Colic lymph node (tissue), 1 donor: ENCODE data around the gene GPX4.

GRCh38 chr19:1064360-1065339 is 2.3 kb upstream of the ARHGAP45 start:
- PRO-cap, result no peak

- PRO-cap, result bidirectional peak, plus-strand start at chr19:1079727, minus-strand start at chr19:1079644
Measured at GRCh38 chr19:1079177-1080569, 12.7 kb downstream of the ARHGAP45 start.

DNA sequence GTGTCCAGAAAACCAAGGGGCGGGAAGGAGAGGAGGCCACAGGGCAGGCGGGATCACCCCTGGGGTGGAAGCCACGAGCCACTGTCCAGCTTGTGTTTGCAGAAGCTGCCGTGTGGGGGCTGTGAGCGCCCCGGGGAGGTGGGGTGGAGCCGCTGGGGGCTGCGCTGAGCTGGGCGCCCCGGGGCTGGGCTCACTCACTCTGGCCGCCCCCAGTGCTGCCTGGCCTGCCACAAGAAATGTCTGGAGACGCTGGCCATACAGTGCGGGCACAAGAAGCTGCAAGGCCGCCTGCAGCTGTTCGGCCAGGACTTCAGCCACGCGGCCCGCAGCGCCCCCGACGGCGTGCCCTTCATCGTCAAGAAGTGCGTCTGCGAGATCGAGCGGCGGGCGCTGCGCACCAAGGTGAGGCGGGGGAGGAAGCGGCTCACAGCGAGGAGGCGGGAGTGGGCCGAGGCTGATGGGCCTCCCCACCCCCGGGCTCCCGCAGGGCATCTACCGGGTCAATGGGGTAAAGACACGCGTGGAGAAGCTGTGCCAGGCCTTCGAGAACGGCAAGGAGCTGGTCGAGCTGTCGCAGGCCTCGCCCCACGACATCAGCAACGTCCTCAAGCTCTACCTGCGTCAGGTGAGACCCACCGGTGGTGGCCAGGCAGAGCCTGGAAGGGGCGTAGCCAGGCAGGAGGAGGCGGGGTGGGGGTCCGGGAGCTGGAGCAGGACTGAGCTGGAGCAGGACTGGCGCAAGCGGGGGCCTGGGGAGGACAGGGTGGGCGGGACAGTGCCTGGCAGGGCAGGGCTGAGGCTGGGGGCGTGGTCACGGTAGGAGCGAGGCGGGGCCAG is 13.6 kb downstream of the POLR2E start:
- PRO-cap, result no peak

- PRO-cap, result bidirectional peak, plus-strand start at chr19:1104073, minus-strand start at chr19:1103751
Measured at GRCh38 chr19:1103866-1104213, at the start of gene GPX4. TSS of gene GPX4 (plus strand) at chr19:1103994.

DNA sequence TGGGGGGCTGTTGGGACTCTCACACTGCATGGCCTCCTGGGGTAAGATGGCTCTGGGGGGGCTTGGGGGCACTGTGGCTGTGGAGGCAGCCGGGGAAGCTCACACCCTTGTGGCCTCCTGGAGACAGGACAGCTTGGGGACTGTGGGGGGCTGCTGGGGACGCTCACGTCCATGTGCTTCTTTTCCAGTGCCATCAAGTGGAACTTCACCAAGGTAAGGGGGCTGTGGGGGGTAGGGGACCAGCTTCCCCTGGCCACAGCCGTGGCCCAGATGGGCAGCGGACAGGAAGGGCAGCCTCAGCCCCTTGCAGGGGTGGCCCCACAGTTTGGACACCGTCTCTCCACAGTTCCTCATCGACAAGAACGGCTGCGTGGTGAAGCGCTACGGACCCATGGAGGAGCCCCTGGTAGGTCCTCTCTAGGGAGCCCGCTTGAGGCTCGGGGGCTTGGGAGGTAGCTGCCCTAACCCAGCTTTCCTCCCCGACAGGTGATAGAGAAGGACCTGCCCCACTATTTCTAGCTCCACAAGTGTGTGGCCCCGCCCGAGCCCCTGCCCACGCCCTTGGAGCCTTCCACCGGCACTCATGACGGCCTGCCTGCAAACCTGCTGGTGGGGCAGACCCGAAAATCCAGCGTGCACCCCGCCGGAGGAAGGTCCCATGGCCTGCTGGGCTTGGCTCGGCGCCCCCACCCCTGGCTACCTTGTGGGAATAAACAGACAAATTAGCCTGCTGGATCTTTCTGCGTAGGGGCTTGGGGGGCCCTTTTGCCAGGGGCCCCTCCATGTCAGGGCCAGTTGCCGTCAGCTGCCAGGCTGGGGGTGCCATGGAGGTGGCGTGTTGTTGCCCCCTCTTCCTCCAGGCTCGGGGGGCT is 2.5 kb downstream of the GPX4 start:
- PRO-cap, result no peak

- PRO-cap, result no peak
Measured at GRCh38 chr19:1112180-1113267, 8.7 kb downstream of the GPX4 start.

- PRO-cap, result no peak
Measured at GRCh38 chr19:1114097-1114623, 10.4 kb downstream of the GPX4 start.

- PRO-cap, result no peak
Measured at GRCh38 chr19:1127468-1127920, 23.7 kb downstream of the GPX4 start.

- PRO-cap, result bidirectional peak, plus-strand start at chr19:1131904, minus-strand start at chr19:1131877; bidirectional peak, plus-strand start at chr19:1132366, minus-strand start at chr19:1132279
Measured at GRCh38 chr19:1131697-1132600, 28.2 kb downstream of the GPX4 start.

- PRO-cap, result no peak
Measured at GRCh38 chr19:1146874-1147262, 27.2 kb downstream of the SBNO2 start.

GRCh38 chr19:1164834-1165231 is 9.2 kb downstream of the SBNO2 start:
- PRO-cap, result no peak

DNA sequence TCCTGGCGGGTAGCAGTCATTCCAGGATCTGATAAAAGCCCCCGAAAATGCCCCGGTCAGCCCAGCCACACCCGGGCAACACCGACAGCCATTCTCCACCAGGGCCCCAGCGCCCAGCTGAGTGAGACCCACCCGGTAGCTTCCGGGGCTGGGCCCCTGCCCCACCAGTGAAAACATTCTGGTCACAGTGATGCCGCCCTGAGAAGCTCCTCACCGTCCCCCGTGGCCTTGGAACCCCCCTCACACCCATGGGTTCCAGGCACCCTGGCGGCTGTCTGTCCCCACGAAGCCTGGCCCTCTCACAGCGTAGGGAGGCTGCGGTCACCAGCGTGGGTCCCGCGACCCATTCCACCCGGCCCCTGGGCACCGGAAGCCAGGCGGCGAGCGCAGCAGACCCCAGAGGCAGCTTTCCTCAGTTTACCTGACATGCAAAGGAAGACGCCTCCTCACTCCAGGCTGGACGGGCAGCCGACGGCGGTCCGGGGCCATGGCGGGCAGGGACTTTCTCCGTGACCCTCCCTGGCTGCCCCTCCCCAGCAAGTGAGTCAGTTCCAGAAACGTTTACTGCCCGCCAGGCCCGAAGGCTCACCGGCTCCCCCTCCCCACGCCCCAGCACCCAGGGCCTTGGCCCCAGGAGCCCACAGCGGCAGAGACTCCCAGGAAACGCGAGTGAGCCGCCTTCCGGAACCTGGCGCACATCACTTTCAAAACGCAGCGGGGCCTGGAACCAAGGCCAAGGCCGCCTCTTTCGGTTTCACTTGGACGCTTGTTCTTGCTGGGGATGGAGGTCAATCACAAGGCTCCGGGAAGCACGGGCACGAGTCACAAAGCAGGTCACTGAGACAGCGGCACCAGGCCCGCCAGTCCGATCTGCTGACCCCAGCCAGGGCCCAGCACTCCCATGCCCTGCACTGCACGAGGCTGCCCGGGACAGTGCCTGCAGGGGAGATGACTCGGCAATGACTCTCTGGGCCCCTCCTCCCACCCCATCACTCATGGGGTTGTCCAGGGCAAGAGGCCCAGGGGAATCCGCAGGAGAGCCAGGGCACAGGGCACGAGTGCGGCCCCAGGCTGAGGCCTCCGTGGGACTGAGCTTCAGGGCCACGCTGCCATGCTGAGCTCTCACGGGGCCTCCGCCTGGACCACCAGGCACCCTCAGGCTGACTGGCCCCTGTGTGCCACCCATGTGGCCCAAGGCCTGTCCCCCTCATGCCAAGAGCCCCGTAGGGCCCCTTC is 5.4 kb downstream of the SBNO2 start:
- PRO-cap, result bidirectional peak, plus-strand start at position 757 of the sequence, minus-strand start at position 671 of the sequence; unidirectional peak, minus-strand start at position 935 of the sequence

DNA sequence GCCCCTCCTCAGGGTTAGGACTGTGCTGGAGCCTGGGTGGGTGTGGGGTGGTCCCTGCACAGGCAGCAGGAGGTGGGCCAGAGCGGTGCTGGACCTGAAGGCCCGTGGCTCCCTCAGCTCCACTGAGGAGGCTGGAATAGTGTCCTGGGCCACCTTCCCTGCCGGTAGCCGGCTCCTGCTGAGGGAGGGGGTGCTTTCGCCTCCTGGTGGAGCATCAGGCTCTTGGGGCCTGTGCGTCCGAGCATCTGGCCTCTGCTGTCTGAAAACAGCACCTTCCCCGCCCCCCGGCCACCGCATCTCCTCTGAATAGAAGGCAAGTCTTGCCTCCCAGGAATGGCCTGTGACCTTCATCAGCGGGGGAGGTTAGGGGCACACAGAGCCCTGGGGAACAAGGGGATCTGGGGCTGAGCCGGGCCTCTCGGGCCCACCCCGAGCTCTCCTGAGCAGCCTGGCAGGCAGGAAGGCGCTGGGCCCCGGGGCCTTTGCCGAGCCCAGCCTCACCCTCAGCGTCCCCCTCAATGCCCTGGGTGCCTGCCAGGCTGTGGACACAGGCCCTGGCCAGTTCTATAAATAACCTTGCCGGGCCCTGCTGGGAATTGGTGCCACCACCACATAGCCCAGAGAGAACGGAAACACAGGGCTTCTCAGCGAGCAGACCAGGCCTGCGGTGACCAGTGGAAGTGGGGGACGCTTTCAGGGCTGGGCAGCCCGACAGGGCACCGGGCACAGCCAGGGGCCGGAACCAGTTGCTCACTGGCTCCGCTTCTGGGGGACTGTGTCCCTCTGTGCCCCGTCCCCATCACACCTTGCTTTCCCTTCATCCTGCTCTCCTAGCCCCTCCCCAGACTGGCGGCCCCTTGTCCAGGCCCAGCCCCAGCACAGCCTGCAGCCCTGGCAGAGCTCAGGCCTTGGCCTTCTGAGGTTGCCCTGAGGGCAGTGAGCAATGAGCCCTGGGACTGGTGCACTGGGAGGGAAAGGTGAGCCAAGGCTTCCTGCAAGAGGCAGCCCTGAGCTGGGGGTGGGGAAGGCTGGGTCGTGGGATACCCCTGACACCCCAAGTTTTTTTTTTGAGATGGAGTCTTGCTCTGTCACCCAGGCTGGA is 9.5 kb downstream of the STK11 start:
- PRO-cap, result no peak

- PRO-cap, result no peak
Measured at GRCh38 chr19:1254730-1255740, 6.7 kb downstream of the MIDN start.

DNA sequence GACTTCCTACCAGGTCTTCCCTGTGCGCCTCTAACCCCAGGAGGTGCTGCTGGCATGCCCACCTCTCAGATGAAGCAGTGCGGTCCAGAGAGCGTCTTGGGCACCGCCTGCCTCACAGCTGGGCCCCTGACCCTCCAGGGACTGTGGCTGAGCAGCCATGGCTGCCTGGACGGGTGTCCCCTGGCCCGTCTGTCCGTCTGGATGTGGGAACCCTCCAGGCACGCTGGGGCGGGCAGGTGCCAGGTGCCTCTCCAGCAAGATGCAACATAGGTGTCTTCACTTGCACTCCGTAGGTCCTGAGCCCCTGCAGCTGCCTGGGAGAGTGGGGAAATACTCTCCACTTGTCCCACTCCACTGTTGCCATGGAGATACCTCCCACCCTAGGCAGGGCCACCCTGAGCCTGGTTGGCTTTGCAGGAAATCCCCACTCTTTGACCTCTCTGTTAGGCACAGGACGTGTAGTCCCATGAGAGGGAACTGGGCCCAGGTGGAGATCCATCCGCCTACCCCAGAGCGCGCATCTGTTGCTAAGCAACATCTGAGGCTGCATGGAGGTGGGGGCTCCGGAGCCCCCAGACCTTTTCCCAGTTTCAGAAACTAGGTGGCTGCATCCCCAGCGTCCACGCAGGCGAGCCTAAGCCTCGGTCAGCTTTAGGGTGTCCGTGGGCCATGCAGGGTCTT is 4.5 kb upstream of the CIRBP start:
- PRO-cap, result no peak

GRCh38 chr19:1266292-1267330 is 2.5 kb upstream of the CIRBP start:
- PRO-cap, result bidirectional peak, plus-strand start at chr19:1266684, minus-strand start at chr19:1266550

DNA sequence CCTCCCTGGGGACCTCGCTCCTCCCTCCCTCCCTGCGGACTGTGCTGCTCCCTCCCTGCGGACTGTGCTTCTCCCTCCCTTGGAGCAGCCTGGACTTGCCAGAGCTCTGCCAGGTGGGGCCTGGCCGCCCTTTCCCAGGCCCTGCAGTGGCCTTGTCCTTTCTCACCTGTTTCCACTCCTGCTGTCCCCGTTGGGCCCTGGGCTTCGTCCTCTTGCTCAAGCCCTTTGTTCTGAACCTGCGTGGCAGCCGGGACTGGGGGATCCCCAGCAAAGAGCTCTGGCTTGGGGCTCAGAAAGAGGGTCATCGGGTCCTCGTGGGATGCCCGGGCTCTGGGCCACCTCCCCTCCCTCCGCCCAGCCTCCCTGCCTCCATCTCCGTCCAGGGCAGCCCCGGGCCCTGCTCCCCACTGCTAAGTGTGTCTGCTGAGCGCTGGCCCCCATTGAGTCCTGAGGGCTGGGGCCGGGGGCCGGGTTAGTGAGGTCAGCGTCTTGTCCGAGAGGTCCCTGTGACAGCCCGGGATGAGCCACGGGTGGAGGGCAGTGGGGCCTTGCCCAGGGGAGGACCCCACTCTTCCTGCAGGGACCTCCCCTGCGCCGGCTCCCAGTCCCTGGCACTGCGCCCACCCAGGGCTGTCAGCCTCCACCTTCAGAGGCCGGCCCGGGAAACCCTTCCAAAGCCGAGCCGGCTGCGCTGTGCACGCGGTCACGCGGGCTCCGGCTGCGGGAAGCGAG is 6.5 kb downstream of the GAMT start:
- PRO-cap, result no peak

GRCh38 chr19:1417778-1418898 is 10.8 kb downstream of the DAZAP1 start:
- PRO-cap, result no peak

DNA sequence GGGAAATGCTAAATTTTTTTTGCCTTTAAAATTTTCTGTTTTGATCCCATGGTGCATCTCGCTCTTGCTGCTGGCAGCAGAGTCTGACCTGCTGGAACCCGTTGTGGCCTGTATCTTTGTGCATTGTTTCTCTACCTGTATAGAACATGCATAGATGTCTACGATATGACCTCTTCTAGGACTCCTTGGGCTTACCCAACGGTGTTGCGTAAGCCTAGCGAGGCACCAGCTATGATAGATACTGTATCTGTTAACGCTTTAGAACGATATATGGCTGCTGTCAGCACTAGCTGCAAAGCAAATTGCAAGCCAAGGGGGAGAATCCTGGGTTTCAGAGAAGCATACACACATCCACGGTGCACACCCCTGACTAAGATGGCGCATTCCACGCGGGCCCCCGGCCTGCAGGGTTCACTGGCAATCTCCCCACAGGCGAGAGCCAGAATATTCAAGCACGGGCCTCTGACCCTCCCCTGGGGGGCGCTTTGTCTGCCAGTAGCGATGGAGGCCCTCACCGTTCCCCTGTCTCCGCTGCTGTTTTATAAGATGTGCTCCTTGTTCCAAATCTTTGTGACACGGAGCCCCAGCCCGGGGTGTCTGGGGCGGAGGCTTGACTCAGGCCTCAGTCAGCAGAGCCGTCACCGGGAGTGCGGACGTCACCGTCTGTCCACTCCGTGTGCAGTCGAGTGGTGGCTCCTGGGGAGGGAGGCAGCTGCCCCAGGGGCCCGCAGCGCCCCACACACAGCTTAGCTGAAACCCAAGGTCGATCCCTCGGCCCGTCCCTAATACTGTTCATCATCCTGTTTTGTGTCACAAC is 13.0 kb upstream of the RPS15 start:
- PRO-cap, result no peak

GRCh38 chr19:1428971-1429872 is 9.0 kb upstream of the RPS15 start:
- PRO-cap, result no peak